Measurements from ENCODE around the genes VAC14, HYDIN and CALB2.

DNA sequence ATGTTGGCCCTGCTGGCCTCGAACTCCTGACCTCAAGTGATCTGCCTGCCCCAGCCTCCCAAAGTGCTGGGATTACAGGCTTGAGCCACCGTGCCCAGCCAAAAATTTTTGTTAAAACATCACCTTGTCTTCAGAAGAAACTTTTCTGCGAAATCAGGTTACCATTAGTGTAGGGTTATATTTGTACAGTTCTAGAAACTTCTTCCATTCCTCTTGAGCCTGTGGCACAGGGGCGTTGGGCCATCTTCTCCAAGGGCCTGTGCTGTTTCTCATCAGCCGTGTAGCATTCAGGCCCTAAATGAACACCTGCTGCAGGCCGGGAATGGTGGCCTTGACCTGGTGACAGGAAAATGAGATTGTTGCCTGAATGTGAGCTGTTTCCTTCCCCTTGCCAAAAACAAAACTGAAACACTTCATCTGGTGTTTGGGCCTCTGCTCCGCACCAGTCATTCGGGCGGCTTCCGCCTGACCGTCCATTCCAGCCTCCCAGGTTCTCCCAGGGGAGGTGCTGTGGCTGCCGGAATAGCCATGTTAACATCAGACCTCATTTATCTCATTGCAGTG lies 61.6 kb downstream of the WWP2 start:
- PRO-cap: unidirectional peak, plus-strand start at position 449 of the sequence

- PRO-cap: no peak
These were observed 24.8 kb upstream of the CLEC18A start for GRCh38 chr16:69926334-69926669.

- PRO-cap: no peak
These were observed 7.9 kb upstream of the CLEC18A start for GRCh38 chr16:69943211-69943576.

DNA sequence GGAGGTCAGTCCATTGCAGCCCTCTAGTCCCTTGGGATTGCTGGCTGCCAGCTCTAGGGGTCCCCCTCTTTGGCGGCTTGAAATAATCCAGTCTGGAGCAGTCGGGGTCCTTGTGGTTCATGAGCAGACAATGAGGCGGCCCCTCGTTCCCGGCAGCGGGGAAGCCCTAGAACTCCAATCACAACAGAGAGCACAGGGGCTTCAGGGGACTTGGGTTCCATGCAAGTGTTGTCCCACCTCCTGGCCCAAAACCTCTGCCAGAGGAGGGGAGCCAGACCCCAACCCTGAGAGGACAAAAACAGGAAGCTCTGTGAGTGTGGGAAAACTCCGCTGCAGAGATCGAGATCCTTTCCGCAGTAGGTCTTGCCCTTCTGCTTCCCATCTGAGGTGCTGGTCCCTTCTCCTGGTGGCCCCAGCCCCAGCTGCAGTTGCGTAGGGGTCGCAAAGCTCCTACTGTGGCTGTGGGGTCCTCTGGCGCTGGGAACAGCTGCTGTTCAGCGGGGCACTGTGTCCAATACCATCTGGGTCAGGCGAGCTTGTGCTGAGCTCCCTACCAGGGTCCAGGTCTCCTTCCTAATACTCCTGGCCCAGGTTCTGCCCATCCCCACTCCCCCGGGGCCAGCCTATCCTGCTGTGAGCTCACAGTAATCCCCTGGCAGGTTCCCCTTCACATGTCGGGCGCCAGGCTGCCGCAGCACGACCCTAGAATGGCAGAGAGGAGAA lies 39.9 kb downstream of the ST3GAL2 start:
- PRO-cap: no peak

DNA sequence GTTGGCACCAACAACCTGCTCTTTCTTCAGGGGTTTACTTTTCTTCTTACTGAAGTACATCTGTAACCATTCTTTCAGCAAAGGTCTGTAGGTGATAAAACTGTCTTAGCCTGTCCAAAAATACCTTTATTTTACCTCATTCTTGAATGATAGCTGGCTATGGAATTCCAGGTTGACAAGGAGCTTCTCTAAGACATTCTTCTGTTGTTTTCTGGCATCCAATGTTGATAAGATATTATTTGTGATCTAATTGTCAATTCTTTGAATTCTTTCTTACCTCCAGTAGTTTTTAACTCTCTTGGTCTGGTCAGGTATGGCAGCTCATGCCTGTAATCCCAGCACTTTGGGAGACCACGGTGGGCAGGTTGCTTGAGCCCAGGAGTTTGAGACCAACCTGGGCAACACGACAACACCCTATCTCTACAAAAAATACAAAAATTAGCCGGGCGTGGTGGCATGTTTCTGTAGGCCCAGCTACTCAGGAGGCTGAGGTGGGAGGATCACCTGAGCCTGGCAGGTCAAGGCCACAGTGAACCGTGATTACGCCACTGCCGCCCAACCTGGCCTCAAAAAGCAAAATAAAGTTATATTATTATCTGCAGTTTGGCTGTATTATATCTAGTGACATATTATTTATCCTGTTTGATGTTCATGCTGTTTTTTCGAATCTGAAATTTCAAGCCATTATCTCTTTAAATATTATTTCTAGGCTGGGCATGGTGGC lies 26.7 kb downstream of the ST3GAL2 start:
- PRO-cap: no peak

GRCh38 chr16:70453659-70453887 lies 822 bp upstream of the FCSK start:
- PRO-cap: no peak

GRCh38 chr16:70522554-70522777 lies 888 bp downstream of the COG4 start:
- PRO-cap: no peak

GRCh38 chr16:70548496-70549516 lies 25.2 kb downstream of the SF3B3 start:
- PRO-cap: no peak

DNA sequence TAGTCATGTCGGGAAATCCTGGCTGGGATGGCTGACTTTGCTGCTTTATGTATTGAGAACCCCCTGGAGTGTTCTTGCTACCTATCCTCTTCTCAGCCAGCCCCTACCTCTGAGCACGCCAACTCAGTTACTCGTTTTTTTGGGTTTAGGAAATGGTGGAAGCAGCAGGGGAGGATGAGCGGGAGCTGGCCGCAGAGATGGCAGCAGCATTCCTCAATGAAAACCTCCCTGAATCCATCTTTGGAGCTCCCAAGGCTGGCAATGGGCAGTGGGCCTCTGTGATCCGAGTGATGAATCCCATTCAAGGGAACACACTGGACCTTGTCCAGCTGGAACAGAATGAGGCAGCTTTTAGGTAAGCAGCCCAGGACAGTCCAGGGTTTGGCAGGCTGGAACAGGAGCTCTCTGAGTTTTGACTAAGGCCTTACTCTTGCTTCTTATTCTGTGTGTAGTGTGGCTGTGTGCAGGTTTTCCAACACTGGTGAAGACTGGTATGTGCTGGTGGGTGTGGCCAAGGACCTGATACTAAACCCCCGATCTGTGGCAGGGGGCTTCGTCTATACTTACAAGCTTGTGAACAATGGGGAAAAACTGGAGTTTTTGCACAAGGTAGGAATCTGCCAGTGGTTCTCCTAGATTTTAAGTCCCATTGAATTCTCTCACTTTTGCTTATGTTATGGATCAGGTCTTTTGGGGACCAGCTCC lies 41.5 kb downstream of the SF3B3 start:
- PRO-cap: no peak

DNA sequence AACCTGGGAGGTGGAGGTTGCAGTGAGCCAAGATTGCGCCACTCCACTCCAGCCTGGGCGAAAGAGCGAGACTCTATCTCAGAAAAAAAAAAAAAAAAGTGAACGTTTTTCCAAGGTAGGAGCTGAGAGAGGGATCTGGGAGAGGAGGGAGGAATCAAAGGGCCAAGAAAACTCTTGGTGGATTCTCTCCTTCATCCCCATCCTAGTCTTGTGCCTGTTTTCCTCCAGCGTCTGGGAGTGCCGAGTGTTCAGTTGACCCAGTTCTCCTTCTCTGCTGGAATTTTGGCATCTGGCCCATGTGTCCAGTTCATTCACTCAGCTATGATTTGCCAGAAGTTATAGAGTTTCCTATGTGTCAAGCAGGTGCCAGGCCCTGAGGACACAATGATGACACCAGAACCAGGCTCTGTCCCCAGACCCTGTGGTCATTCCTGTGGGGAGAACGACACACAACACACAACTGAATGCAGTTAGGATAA lies 36.2 kb upstream of the IL34 start:
- PRO-cap: no peak

GRCh38 chr16:70688177-70688909 lies 2.5 kb upstream of the MTSS2 start:
- PRO-cap: no peak

GRCh38 chr16:70688910-70689402 lies 3.1 kb upstream of the MTSS2 start:
- PRO-cap: no peak

DNA sequence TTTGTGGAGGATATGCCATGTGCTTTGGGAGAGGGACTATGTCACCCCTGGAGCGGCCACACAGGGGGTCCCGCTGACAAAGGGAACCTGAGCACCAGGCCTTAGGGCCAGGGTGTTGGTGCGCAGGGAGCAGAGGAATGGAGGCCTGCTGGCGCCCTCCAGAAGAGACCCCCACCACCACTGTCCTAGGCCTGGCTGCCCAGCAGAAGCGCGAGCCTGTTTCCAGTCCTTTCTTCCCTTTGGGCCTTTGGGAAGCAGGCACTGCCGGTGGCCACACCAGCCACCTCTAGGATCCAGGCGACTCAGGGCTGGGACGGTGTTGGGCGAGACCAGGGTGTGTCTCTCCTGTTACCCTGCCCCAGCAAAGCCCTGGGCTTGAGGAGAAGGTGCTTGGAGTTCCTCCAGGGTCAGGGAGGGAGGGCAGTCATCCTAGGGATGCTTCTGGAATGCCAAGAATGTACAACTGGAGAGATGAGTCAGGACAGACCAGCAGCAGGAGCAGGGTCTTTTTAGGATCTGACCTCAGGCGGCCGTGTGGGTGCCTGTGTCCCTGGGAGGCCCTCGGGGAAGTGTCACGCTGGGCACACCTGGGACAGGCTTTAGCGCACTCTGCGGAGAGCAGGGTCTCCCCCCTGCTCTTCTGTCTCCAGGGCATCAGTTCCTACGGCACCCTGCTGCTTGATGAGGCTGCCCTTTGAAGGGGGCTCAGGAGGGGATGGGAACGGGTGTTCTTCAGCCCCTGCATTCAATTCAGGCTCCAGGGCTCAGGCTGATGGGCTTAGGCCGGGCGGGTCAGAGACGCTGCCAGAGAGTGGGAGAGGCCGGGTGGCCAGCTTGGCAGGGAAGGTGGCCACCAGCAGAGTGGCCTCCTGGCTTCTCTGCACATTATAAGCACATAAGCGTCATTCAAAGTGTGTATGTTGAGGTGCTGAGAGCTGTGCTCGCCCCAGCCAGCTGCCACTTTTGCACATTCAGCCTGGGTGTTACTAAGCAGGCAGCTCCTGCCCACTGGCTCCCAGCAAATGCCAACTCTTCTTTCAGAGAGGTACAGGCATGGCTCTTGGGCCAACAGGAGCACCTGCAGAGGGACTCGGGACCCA lies 8.3 kb upstream of the MTSS2 start:
- PRO-cap: no peak

GRCh38 chr16:70745622-70746083 lies 55.3 kb downstream of the VAC14 start:
- PRO-cap: no peak

DNA sequence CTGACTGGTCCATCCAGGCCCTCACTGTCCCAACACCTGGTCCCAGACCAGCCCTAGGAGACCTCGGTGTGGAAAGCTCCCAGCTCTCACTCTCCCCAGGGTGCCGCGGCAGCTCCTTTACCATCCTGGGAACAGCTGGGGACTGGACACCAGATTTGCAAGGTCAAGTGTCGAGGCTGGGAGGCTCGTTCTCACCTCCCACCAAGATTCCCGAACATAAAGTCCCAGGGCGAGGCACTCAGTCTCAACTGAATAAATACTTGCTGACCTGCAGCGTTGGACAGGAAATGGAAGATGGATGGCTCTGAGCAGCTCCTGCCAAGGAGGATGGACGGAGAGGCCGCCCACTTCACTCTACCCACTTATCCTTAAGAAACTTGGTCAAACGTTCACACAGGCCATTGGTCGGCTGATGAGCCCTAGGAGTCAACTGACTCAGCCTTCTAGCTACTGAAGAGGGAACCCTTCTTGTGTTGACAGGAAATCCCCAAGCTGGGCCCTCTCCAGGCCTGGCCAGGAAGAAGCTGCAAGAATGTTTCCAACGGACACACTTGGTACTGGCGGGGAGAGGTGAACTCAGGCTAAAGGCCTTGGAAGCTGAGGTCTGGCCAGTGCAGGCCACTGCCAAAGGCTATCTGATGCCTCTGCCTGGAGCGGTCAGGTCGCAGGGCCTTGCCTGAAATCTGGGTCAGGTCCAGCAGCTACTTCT lies 50.0 kb downstream of the VAC14 start:
- PRO-cap: unidirectional peak, minus-strand start at position 119 of the sequence

DNA sequence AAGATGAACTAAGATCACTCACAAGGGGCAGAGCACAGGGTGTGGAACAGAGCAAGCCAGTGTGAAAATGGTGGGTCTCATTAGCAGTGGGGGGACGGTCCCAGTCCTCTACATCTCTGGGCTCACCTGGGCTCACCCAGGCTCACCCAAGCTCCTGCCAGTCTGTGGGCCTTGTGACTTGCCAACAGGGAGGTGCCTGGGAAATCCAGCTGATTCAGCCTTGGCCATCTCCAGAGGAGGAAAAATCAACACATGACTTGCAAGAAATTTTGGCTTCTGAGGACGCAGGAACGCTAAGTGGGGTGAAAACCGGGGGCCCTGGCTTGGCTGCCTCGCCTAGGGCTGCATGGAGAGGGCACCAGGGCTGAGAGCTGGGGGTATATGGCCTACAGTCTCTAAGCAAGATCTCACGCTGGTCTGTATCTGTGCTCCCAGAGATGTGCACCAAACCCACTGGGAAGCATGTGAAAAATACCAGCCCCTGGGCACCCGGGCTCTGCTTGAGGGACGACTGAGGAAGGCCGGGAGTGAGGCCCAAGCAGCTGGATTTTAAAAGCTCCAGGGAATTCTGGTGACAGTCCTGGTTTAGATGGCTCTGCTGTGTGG lies 47.7 kb downstream of the VAC14 start:
- PRO-cap: no peak

- PRO-cap: bidirectional peak, plus-strand start at chr16:70801271, minus-strand start at chr16:70801143
These were observed at the start of gene VAC14 for GRCh38 chr16:70800168-70801519. VAC14 (minus strand) TSS chr16:70801158.

DNA sequence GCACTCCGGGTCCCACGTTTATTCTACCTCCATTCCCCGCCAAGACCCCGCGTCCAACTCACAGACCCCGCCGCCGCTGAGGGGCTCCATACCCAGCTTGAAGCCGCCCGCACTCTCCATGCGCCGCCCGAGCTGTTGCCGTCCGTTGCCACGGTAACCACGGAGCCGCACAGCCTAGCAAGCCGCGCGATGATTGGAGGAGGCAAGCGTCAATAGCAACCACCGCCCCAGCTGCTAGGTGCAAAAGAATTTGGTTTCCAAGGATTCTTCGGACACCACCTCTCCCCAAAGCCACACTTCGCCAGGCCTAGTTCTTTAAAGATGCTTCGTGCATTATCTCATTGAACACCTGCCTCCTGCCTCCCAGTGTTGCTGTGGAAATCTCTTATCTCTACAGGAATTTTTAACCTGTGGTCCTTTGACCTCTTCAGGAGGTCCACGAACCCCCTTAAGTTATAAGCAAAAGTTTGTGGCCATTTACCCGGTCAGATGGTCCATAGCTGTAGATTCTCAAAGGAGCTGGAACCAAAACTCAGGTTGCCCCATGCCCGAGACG lies at the start of gene HYDIN:
Gene HYDIN, minus strand, starts transcription at position 155 of the 556 bp plus-strand sequence.
- PRO-cap: unidirectional peak, minus-strand start at position 134 of the sequence

DNA sequence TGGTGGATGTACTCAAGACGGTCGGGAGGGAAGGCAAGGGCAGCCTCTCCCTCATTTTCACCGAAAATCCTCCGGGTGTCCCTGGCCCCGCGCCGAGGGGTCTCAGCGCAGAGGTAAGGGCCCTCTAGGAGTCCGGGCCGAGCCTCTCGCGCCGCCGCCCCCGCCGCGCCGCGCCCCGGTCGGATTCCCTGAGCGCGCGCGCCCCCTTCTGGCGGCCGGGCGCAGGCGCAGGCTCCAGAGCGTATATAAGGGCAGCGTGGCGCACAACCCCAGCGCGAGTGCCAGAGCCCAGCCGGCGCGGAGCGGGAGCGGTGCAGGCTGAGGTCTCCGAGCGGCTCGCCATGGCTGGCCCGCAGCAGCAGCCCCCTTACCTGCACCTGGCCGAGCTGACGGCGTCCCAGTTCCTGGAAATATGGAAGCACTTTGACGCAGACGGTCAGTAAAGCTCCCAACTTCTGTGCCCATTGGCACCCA lies at the start of gene CALB2:
Gene CALB2, plus strand, starts transcription at position 272 of the 474 bp plus-strand sequence.
- PRO-cap: unidirectional peak, plus-strand start at position 272 of the sequence

GRCh38 chr16:71412656-71413134 lies 29.2 kb downstream of the TLE7 start:
- PRO-cap: no peak

Data from sternocleidomastoid (tissue), 1 donor.